Amniotic epithelial cell (primary cell): ENCODE measurements around a stretch of chr9.

DNA sequence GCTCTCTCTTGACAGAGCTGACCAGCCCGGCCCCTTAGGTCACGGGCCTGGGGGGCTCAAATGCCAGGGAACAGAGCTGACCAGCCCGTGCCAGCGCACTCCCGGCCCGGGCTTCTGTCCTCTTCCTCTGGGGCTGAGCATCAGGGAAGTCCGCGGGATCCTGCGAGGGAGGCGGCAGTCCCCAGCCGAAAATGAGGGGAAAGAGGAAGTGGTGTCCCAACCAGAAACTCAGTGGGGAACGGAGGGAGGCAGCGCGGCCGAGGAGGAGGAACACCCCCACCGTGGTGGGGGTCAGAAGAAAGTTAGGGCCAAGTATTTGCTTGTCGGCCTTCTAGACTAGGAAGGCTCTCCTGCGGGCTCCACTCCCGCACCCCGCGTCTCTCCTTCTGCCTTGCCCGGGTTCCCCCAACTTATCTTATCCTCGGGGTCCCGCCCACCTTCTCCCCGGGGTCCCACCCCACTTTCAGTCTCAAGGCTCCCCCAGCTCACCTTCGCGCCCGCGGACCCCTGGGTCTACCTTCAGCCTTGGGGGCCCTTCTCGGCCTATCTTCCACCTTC is 632 bp upstream of the PHF2 start:
- RRBS: 9% methylated on average over 8 of the region's 30 CpGs

- RRBS: no CpG with 5 or more reads among the region's 11 CpGs
Measured at GRCh38 chr9:93673528-93673911, 97.1 kb downstream of the PHF2 start.

GRCh38 chr9:93677664-93678418 is 101.5 kb downstream of the PHF2 start:
- RRBS: 98% methylated on average over 4 of the region's 18 CpGs

DNA sequence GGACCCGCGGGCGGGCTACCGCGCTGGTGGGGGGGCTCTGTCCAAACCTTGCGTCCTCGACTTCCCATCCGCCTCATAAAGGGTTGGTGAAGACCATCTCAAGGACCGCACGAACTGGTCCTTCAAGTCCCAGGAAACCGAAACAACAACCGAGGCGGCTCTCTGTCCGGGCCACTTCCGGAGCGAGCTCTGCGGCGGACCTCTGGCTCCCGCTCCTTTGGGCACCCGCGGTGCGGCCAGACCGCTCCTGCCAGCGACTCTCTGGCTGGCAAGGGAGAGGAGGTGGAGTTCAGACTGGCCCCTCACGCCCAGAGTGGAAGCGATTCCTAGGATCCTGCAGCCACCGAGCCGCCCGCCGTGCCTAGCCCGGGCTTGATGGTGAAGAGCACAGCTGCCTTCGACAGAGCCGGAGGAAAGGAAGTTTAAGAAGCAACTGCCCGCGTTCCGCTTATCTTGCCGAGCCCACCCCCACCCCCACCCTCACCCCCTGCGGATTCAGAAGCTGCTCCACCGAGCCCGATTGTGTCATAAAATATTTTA is 4.0 kb downstream of the BARX1 start:
- RRBS: no CpG with 5 or more reads among the region's 40 CpGs

- RRBS: no CpG with 5 or more reads among the region's 8 CpGs
Measured at GRCh38 chr9:94149595-94150148, 65.4 kb downstream of the PTPDC1 start.

GRCh38 chr9:94159380-94159621 is 75.0 kb downstream of the PTPDC1 start:
- RRBS: no CpG with 5 or more reads among the region's 1 CpG

GRCh38 chr9:94165754-94166067 is 81.4 kb downstream of the PTPDC1 start:
- RRBS: no CpG with 5 or more reads among the region's 21 CpGs

- RRBS: no CpG with 5 or more reads among the region's 5 CpGs
Measured at GRCh38 chr9:94449691-94450335, 75.4 kb downstream of the MFSD14B start.

GRCh38 chr9:94806062-94807084 is 79.9 kb downstream of the AOPEP start:
- RRBS: no CpG with 5 or more reads among the region's 5 CpGs

DNA sequence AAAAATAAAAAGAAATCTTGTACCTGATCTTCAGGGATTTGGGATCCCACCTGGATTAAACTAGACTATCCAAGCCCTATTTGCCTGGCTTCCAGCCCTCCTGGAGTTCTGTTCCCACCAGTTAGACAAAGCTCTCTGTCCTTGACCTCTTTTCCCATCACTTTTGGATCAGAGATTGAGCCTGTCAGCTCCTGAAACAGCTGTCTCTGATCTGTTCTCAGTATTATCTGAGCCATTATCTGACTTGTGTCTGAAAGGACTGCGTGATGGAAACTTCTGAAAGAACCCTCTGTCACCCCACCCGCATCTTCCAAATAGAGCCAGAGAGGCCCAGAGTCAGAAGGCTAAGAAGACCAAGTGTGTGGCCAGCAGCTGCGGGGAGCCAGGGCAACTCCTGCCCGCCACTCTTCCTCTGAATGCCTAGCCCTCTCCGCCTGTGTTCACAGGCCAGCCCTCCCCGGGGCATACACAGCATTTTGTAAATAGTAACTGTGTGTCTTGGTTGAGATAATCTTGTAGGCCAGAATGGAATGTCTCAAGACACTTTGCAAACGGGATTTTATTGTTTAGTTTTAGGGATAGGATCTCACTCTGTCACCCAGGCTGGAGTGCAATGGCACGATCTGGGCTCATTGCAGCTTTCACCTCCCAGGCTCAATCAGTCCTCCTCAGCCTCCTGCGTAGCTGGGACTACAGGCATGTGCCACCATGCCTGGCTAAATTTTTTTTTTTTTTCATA is 92.7 kb downstream of the AOPEP start:
- RRBS: no CpG with 5 or more reads among the region's 9 CpGs

DNA sequence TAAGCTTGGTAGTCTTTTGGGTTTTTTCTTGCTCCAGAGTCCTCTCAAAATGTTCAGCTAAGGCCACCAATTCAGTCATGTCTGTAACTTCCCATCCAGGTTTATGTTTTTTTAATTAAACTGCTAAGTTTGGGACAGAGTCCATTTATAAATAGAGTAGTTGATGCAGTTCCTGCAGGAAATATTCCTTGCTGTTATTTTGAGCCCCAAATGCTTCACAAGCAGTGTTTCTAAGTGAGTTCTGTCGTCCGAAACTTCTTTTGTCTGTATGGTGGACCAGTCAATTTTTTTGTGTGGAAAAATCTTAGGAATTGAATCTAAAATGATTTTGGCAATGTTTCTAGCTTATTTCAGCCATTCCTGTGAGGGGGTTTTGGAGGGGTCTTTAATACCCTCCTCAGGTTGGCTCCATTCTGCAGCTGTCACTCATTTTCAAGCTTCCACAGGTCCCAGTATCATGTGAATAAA is 155.0 kb downstream of the AOPEP start:
- RRBS: no CpG with 5 or more reads among the region's 2 CpGs

GRCh38 chr9:94909431-94910253 is 183.1 kb downstream of the AOPEP start:
- RRBS: no CpG with 5 or more reads among the region's 18 CpGs

DNA sequence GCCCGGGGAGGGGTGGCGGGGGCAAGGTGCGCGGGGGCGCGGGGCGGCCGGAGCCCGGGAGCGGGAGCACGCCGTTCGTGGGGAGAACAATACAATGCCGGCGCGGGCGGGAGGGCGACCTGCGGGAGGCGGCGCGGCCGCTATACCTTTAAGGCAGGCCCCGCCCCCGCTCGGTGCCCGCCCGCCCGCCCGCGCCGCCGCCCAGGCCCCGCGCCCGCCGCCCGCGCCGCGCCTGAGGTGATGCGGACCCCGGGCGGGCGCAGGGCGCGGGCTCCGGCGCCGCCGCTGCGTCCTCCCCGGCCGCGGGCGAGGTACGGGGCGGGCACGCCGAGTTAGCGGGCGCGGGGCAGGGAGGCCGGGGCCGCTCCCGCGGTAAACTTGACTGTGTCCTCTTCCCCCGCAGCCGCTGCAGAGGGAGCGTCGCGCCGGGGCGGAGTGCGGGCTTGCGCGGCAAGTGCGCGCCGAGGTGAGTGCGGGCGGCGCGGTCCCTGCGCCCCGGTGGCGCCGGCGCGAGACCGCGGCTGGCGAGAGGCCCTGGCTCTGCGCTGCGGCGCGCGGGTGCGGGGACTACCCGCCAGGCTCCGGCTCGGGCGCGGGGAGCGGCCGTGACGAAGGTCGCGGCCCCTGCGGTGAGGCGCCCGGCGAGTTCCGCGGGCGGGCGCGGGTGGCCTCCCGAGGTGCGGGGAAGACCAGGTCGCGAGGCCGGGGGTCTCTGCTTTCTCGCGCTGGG is 278.4 kb downstream of the AOPEP start:
- RRBS: 1% methylated on average over 78 of the region's 125 CpGs

GRCh38 chr9:95021189-95021579 is 294.7 kb downstream of the AOPEP start:
- RRBS: no CpG with 5 or more reads among the region's 1 CpG

- RRBS: no CpG with 5 or more reads among the region's 16 CpGs
Measured at GRCh38 chr9:95022778-95023873, 294.4 kb downstream of the FANCC start.

DNA sequence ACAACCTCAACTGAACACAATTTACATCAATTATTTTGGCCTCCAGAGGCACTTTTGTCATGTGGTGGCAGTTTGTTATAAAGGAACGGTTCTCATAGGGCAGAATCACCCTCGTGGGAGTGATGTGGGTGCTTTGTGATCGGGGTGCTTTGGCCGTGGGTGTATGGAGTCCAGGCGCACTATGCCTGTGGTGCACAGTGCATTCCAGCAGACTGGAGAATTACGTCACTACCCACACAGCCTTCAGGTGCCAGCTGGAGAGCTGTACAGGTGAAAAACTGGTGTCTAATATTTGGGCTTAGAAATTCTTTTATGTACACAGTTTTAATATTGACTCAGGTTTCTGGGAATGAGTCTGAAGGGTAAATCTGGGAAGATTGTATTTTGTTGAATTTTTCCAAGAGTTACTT is 289.3 kb downstream of the FANCC start:
- RRBS: no CpG with 5 or more reads among the region's 6 CpGs

DNA sequence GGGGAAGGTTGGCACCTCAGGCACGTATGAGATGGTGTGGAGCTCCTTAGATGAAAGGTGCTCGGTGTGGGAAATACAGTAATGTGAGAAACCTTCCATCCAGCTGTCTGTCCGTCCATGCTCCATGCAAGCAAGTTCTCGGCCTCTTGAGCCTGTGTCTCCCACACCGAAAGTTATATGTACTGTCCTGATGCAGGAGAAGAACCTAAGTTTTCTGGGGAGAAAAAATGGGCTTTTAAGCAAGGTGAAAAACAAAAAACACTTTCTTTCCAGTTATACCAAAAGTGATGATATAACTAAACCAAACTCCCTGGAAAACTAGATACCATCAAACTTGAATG is 279.6 kb downstream of the FANCC start:
- RRBS: no CpG with 5 or more reads among the region's 5 CpGs

- RRBS: no CpG with 5 or more reads among the region's 12 CpGs
Measured at GRCh38 chr9:95065089-95065664, 252.3 kb downstream of the FANCC start.

DNA sequence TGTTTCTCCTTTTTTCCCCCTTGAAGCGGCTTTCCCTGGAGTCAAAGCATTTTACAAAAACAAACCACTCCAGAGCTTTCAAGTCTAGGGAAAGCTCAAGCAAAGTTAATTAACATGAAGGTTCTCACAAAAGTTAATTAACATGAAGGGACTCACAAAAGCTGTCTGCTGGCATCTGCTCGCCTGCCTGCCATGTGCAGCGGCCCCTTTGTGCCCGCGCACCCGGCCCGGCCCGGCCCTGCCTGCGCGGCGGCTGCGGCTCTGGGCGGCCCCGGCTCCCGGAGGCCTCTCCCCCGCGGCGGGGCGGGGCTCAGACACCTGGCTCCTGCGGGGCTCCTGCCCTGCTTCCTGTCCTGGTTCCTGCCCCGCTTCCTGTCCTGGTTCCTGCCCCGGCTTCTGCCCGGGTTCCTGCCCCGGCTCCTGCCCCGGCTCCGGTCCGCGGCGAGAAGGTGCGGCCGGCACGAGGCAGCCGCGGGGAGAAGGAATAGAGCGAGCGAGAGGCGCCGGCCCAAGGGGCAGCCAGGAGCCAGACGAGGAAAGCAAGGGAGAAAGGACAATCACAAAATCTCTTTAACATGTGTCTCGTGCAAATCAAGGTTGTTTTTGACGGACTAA is 82.4 kb downstream of the PTCH1 start:
- RRBS: 3% methylated on average over 15 of the region's 41 CpGs